OVCAR3 (cell line): ENCODE measurements around a stretch of chr15.

DNA sequence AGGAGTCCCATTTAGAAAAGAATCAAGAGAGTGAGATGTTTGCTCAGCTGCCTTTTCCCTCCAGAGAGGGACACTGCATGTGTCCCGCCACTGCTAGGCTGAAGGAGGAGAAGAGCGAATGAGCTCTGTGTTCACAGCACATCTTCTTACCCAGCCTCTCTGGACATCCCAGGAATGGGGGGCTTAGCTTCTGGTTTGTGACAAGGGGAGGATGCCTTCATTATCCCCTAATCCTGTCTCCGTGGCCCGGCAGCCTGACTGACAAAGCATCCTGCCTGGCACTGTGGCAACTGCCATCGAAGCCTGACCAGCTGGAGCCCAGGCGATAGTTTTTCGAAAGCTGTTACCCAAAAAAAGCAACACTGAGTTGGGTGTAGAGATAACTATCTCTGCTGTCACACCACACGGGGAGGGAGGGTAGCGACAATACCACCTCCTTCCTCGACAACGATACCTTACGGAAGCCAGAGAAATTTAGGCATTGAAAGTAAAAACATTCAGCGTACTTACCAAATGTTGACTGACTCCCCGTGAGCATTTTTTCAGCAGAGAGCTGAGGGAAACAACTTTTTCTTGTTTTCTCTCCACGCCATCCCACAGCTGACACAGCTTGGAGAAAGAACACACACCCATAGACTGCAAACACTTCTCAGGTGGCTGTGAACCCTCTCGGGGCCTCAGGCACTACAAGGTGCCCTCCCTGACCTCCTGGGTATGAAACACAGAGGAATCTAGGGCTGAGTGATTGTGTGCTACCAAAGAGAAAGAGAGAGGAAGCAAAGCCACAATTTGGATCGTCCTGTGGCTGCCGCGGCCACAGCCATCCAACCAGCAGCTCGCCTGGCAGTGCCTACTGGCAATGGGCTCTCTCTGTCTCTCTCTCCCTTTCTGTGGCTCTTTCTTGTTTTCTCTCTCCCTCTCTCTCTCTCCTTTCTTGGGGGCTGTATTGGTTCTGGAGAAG, 361.9 kb upstream of the ICE2 start:
- RRBS, result no CpG with 5 or more reads among the region's 20 CpGs

- RRBS, result no CpG with 5 or more reads among the region's 7 CpGs
These were observed 365.5 kb upstream of the ICE2 start for GRCh38 chr15:60844375-60844821.

GRCh38 chr15:60968841-60969945, 259.9 kb downstream of the RORA start:
- RRBS, result no CpG with 5 or more reads among the region's 4 CpGs

DNA sequence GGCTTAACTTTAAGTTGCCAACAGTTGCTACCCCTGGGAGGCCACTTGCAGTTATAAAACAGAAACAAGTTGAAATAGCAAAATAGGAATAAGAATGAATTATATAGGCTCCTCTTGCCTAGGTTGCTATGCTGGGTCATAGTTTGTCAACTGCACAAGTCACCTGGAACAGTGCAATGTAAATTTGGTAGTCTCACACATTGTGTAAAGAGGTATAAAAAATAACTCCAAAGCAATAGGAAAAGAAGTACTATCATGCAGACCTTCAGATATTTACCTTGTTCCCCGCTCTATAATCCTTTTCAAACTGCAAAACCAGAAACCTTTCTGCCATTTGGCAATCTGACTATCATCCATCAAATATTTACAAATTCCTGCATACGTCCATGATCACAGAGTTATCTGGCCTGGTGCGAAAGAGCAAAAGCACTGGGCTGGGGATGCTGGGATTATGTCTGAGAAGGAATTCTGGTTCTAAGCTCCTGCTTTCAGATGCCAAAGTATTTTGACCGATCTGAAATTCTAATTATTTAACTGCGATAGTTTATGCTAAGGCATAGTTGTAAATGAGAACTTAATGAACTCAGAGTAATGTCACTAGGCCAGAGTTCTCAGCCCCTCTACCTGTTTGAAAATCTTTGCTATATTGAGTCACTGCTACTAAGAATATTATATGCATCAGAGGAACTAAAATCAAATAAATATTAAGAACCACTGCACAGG, 143.1 kb downstream of the RORA start:
- RRBS, result no CpG with 5 or more reads among the region's 5 CpGs

GRCh38 chr15:61096930-61097574, 132.1 kb downstream of the RORA start:
- RRBS, result no CpG with 5 or more reads among the region's 4 CpGs

DNA sequence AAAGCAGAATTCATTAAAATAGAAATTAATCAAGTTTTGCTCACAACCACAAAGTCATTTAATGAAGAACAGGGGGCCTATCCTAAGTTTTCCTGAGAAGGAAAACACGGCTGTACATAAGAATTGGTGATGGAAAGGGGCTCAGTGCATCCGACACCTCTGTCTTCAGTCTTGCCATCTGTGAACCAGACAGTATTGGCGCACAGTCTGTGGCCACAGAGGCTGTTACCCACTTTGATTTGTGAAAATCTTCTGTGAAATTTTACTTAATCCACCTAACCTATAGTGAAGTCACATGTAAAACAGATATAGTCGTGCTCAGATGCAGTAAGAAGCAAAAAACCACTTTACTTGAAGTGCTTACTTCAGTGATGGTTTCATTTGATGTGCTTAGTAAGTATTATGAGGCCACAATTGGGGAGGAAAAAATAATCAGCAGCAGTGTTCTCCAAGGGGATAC, 281.1 kb upstream of the RORA start:
- RRBS, result no CpG with 5 or more reads among the region's 4 CpGs

DNA sequence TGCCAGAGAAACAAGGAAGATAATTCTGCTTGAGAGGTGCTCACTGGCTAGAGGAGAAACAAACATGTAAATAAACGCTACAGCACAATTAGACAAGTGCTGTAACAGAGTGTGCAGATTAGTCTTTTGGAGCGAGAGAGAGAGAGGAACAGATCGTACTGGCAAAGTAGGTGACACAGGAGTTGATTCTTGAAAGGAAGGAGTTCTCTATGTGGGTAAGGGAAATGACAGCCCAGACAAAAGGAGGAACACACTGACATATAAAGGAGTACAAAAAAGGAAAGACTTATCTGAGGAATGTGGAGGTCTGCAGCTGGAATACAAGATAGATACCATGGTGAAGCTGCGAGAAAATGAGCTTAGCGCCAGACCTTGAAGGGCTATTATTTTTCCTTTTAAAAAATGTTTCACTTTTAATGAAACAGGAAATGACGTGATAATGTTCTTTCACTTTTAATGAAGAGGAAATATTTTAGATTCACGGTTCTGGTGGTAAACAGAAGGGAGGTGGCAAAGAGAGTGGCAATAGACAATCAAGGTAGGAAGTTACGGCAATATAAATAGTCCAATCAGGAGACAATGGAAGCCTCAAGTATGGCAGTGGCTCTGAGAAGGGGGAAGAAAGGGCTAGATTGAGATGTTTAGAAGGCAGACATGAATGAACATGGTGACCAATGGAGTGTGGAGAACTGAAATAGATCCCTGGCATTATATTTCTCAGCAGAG, 202.9 kb downstream of the VPS13C start:
- RRBS, result no CpG with 5 or more reads among the region's 8 CpGs

GRCh38 chr15:61906904-61907393, 153.3 kb downstream of the VPS13C start:
- RRBS, result no CpG with 5 or more reads among the region's 1 CpG

- RRBS, result no CpG with 5 or more reads among the region's 8 CpGs
These were observed 32.4 kb downstream of the C2CD4A start for GRCh38 chr15:62098975-62099771.

DNA sequence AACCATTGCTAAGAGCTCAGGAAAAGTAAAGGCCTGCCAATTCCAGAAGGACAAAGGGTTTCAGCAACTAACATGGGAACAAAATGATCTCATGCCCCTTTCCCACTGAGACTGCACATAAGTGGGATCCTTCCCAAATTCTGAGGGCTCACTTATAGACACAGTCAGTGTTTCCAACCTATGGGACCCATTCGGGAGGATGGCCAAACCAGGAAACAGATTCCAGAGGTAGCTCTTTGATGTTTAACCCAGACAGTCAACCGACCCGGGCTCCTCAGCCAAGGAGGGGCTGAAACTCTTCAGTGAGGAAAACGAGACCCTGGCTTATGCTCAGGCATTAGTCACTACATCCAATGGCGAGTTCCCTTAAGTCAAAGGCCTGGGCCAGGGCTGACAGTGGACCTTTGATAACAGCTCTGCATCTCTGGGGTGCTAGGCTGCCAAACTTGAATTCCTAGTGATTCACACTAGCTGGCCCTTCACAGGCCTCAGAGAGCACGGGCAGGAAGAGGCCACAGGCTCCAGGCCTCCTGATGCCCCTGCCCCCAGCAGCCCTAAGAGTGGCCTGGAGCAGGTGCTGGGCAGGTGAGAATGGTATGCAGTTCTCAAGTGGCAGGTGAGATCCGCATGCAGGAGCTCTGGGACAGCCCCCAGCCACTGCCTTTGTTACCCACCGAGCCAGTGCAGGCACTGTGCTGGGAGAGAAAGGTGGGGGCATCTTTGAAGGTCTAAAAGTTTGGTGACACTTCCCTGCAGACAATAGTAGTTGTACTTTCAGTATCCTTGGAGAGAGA, 79.9 kb downstream of the TLN2 start:
- RRBS, result no CpG with 5 or more reads among the region's 8 CpGs

GRCh38 chr15:62608007-62608507, 217.7 kb downstream of the TLN2 start:
- RRBS, result no CpG with 5 or more reads among the region's 4 CpGs

- RRBS, result no CpG with 5 or more reads among the region's 7 CpGs
These were observed 271.8 kb upstream of the TPM1 start for GRCh38 chr15:62770766-62771146.

GRCh38 chr15:62850567-62851089, 191.9 kb upstream of the TPM1 start:
- RRBS, result no CpG with 5 or more reads among the region's 8 CpGs

DNA sequence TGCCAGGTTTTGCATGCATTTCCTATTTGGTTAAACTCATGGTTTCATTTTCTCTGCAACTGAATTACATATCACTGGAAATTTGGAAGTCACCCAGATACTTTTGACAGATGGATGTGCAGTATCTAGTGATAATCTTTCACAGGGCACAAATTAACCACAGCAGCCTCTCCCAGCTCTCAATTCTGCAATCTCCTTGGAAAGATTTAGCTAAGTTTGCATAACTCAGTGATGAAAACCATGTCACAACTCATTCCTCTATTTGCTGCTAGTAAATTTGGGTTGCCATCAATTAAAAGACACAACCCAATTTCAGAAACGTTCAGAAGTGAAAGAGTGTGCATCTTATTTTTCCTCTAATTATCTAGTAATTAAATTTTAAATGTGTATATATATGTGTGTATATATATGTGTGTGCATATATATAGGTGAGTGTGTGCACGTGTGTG, 162.2 kb upstream of the TPM1 start:
- RRBS, result no CpG with 5 or more reads among the region's 2 CpGs

- RRBS, result no CpG with 5 or more reads among the region's 8 CpGs
These were observed 31.3 kb upstream of the TPM1 start for GRCh38 chr15:63011141-63011838.

DNA sequence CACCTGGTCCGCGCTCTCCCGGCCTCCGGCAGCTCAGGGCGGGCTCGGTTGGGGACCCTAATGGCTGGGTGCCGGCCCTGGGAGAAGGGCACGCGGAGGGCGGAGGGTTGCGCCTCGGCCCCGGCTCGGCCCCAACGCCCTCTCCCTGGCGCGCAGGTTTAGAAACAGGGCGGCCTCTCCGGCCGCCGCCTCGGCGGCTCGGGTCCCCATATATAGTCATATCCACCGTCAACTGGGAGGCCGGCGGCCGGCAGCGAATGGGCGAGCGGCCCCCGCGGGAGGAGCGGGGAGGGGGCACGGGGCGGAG, 273 bp upstream of the TPM1 start:
- RRBS, result 5% methylated on average over 26 of the region's 36 CpGs

- RRBS, result no CpG with 5 or more reads among the region's 6 CpGs
These were observed 2.1 kb downstream of the TPM1 start for GRCh38 chr15:63044506-63045242.

GRCh38 chr15:63070922-63071385, 28.4 kb downstream of the TPM1 start:
- RRBS, result no CpG with 5 or more reads among the region's 5 CpGs

DNA sequence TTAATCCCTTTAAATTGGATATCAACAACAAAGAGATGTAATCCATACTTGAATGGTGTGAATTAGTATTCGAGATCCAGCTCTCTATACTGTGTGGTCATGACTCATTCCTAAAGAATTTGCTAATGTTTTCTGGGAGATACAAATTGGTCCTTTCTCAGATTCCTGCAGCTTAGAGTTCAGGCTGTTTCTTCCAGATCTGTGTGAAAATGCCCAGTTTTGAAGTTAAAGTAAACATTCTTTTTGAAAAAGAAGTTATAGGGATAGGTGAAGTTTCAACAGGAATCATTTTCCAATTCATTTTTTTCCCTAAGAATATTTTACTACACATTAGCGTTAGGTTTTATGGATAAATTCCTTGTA, 20.7 kb upstream of the APH1B start:
- RRBS, result no CpG with 5 or more reads among the region's 2 CpGs